Vein endothelial cell (primary cell): Measurements from ENCODE around the genes RANBP17 and FBXW11.

DNA sequence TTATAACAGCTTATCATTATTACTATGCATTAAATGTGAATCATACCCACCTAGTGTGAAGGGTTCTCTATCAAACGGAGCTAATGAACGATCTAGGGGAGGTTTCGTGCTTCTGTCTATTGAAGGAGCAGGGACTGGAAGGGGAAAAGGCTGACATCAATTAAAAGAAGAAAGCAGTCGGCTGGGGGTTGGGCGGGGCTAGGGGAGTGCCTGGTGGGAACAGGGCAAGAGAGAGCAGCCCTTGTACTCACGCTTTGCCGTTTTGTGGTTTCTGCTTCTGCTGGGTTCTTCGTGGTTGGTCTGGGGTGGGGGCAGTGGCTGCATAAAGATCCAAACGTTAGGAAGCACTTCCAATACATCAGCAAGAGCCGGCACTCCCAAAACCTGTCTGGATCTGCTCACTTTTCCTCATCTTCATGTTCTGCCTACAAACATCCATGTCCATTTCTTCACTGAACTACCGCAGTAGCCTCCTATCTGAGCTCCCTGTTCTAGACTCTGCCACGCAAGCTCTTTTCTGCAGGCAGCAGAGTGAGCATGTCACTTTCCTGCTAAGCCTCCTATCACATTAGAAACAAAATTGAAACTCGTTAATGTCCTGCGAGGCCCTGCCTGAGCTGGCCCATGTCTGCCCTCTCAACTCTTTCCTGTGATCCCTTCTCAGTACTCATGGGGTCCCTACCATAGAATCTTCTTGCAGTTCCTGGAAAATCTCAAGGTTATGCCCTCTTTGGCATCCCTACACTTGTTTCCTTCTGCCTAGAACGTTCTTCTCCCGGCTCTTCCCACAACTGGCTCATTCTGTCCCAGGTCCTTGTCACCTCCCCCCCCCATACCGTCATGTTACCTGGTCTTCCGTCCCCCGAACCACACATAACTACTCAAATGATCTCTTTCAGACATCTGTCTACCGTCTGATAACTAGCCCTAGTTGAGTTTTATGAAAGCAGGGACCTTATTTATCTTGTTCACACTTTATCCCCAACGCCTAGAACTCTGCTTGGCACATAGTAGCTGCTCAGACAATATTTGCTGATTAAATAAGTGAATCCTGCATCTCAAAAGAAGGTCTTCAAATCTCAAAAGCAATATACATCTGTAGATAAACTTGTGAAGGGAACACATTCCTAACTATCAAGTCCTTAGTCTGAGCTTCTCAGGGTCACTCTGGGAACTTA is 30.4 kb downstream of the LCP2 start:
- CAGE, long polyA plus RNA, result no peak

DNA sequence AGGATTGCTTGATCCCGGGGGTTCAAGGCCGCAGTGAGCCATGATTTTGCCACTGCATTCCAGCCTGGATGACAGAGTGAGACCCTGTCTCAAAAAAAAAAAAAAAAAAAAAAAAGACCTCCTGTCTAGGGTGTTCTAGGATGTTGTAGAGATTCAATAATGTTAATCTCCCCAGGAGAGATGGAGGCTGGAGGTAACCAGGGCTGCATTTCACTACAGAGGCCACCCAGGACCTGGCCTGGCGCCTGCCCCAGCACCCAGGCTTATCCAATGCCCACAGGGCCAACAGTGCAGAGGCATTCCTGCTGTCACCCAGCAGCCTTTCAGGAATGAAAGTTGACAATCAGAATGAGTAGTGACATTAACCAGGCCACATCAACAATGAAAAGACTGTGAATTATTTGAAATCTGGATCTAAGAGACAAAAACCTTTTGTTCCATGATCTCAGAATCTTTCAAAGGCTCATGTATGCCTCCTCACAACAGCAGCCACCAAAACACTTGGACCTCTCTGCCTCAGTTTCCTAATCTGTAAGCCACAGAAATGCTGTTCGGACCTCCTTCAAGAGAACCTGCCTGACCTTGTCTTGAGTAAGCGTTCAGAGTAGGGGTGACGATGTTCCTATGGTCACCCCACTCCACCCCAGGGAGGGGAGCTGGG is 36.1 kb upstream of the GABRP start:
- CAGE, long polyA plus RNA, result no peak

- CAGE, long polyA plus RNA, result no peak
Observed at GRCh38 chr5:170783926-170784125, 301 bp downstream of the GABRP start.

GRCh38 chr5:170861624-170862173 is at the start of gene RANBP17:
RANBP17 (plus strand) TSS chr5:170862018.
- CAGE, long polyA plus RNA, result no peak

- CAGE, long polyA plus RNA, result no peak
Observed at GRCh38 chr5:171397853-171398583, 10.4 kb downstream of the NPM1 start.

GRCh38 chr5:171424874-171425174 is 5.4 kb downstream of the FGF18 start:
- CAGE, long polyA plus RNA, result no peak

GRCh38 chr5:172006141-172007150 is at the start of gene FBXW11:
FBXW11 (minus strand) TSS chr5:172006638.
- CAGE, long polyA plus RNA, result no peak

- CAGE, long polyA plus RNA, result no peak
Observed at GRCh38 chr5:172078638-172079095, 72.2 kb upstream of the FBXW11 start.

DNA sequence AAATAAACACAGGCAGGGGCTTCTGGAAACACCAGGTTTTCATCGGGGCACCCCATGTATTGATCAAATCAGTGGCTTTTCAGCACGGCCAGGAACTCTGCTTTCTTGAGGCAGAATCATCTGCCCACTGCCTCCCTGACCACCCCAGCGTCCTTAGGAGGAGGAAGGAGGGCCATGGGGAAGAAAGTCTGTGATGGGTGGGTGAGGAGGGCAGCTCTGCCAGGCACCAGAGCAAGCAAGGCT is 88.3 kb downstream of the STK10 start:
- CAGE, long polyA plus RNA, result no peak

DNA sequence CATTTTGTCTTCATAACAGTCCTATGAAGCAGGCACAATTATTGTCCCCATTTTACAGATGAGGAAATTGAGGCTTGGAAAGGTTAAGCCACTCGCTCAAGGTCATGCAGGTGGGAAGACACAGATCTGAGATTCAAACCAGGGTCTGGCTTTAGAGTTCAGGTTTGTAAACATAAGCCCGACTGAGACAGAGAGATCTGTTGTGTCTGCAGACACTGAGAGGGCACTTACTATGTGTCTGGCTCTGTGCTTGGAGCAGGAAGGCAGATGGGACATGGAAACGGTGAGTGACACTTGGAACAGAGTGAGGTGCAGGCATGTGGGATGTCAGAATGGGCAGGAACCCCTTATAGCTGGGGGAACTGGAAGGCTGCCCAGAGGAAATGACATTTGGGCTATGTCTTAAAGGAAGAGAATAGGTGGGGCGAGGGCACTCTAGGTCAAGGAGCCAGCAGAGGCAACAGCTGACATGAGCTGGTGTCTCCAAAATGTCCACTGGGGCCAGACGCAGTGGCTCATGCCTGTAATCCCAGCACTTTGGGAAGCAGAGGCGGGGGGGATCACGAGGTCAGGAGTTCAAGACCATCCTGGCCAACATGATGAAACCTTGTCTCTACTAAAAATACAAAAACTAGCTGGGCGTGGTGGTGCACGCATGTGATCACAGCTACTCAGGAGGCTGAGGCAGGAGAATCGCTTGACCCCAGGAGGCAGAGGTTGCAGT is 69.8 kb downstream of the STK10 start:
- CAGE, long polyA plus RNA, result no peak

- CAGE, long polyA plus RNA, result no peak
Observed at GRCh38 chr5:172129109-172129979, 58.7 kb downstream of the STK10 start.

DNA sequence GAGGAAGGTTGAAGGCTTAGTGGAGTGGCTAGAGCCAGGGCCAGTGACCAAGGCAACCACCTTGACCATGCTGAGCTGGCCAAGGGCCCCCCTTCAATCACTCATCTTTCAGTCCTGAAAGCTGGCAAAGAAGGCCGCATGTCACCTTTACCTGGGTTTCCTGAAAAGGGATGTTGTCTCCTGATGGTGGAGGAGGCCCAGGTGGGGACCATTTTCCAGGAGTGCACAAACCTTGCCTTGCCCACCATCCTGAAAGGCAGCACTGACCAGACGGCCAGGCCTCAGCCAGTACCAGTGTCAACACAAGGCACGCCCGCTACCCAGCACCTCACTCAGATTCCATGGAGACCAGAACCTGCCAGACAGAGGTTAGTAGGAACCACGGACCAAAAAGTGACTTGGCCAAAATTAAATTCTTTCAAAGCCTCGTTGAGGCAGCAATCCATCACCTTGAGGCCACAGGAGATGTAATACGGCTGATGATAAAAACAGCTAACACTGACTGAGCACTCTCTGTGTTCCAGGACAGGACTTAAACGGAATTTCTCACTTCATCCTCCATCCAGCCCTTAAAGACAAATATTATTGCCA is 25.3 kb downstream of the STK10 start:
- CAGE, long polyA plus RNA, result no peak

- CAGE, long polyA plus RNA, result no peak
Observed at GRCh38 chr5:172174627-172175249, 13.3 kb downstream of the STK10 start.

DNA sequence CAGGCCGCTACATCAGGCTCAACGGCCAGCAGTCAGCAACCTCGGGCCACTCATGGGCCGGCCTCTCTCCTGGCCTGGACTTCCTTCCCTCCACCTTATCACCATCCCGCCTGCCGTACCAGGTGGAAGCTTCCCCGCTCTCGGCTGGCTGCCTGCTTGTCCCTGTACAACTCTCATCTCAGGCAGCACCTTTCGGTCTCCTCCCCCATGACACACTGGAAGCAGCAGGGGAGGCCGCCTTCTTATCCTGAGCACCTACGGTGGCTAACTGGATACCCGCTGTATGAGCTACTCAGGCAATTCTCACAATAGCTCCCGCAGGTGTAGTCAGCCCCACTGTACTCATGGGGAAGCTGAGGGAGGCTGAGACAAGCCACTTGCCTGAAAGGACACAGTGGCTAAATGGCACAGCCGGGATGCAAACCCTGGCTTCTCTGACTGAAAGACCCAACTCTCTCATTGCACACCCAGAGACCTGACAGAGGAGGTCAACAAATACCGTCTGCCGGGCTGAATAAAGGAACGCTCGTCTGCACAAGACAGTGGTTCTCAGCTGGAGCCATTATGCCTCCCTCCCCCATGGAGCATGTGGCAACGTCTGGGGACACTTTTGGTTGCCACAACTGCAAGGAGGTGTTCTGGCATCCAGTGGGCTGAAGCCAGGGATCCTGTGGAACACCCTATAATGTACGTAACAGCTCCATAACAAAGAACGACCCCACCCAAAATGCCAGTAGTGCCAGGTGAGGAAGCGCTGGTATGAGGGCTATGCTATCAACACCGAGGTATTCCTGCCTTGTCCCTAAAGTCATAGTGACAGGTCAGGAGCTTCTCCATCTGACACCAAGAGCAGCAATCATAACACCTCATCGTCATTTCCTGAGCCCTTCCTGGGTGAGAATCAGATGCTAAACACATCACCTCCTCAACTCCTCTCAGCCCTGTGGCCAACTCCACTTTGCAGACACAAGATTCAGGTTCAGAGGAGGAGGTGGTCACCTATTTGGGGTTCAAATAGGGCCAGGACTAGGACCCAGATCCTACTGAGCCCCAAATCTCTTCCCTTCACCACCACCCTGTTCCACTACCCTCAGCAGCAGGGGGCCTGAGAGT is 9.4 kb downstream of the STK10 start:
- CAGE, long polyA plus RNA, result no peak

DNA sequence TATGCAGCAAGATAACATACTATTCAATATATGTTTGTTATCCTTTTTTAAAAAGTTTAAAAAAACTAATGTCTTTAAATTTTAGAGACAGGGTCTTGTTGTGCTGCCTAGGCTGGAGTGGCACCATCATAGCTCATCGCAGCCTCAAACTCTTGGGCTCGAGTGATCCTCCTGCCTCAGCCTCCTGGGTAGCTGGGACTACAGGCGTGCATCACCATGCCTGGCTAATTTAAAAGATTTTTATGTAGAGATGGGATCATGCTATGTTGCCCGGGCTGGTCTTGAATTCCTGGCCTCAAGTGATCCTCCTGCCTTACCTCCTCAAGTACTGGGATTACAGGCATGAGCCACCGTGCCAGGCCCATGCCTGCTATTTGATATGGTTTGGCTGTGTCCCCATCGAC is 68.6 kb upstream of the UBTD2 start:
- CAGE, long polyA plus RNA, result no peak

GRCh38 chr5:172353724-172354270 is 70.2 kb upstream of the UBTD2 start:
- CAGE, long polyA plus RNA, result no peak

DNA sequence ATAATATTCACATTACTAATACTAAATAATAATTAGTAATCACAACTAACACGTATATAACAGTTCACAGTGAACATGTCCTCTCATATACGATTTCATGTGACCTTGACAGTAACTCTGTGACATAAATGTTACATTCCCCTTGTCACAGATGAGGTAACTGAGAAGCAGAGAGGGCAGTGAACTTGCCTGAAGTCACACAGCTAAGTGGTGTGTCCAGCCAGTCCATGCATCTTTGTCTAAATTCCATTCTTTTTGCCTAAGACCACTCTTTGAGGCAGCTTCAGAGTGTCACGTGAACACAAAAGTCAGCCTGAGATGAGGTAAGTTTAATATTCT is 43.6 kb downstream of the SH3PXD2B start:
- CAGE, long polyA plus RNA, result no peak

DNA sequence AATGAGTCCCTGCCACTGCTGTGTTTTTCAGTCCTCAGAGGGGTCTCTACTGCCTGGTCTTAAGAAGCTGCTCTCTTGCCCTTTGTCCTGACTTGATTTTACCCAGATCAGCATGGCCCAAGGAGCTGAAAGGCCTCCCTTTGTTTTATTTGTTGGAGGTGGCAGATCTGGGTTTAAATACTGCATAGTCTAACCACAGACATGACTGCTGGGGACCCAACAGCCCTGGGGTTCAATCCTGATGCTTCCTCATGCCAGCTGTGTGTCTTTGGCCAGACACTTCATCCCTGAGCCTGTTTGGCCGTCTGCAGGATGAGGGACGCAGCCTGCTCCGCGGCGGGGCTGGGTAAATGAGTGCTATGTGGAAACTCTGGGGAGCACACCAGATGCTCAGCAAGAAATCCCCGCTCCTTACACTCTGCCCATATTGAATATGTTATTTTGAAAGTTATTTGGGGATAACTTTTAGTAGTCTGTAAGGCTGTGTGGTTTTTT is 43.0 kb downstream of the SH3PXD2B start:
- CAGE, long polyA plus RNA, result no peak

DNA sequence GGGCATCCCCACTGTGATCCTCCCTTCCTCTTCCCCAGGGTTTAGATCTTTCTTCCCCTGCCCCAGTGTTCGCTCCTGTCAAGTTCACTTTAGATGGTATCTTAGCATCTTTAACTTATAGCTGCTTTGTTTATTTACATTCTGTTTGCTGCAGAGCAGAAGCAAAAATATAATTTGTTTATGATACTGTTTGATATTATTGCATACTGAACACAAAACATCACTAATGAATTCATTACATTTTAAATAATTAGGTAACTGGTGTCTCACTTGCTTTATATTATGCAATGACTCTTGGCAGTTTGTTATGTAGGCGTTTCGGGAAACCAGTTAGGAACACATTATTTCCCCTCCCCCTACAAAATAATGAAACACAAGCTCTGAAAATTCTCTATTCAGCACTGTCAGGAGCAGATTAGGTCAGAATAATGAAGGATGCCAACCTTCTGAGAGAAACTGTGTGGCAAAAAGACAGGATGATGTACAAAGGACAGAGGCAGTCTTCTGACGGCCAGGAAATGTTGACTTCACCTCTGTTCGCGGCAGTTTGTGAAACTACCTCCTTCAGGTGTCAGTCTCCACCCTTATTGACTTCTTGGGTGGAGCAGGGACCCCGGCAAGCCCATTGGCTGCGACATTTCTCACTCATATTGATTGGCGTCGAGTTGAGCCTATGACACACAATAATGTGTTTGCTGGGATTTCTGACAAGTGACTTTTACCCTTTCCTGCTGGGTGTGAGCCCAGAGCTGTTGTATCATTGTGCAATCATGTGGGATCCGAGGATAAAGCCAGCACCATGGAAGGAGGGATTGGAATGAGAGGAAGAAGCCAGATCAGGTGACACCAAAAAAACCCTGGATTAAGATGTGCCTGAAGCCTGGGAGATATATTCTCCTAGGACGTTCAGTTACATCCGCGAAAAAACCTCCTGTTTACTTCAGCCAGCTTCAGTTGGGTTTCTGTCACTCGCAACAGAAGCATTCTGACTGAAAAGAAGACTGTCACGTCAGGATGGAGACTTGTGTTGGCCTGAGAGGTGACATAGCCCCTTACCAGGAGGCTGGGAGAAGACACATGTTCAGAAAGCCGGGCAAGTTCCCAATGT is 33.9 kb downstream of the SH3PXD2B start:
- CAGE, long polyA plus RNA, result no peak

DNA sequence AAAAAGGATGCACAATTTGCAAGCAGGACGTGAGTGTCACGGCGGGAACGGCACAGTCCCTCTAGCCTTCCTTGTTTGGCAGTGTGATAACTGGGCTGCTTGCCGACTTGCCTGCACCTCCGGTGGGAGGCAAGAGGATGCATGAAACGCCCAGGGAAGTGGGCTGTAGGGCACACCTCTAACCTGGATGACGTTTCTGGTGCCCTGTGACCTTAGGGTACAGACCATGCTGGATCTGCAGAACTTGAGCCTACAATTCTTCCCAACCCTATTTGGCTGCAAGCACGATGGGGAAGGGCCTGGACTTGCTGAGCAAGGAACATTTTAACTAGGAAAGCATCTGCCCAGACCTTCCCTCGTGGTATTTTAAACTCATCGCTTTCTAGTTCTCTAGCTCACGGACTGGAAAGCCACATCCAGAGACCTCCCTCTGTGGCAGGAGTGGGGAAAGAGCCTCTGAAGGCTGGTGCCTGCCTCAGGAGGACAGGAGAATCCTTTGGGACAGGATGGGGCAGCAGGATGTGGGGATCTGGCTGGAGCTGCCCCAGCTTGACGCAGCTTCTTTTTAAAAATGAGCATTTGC is 7.7 kb downstream of the SH3PXD2B start:
- CAGE, long polyA plus RNA, result no peak